LUHMES (cell line): Measurements from ENCODE around the genes LRRC37A3, GNA13 and CACNG4.

GRCh38 chr17:64709476-64709868, 47.4 kb upstream of the SMURF2 start:
- PRO-cap = no peak

GRCh38 chr17:64779325-64780029, 117.4 kb upstream of the SMURF2 start:
- PRO-cap = no peak

DNA sequence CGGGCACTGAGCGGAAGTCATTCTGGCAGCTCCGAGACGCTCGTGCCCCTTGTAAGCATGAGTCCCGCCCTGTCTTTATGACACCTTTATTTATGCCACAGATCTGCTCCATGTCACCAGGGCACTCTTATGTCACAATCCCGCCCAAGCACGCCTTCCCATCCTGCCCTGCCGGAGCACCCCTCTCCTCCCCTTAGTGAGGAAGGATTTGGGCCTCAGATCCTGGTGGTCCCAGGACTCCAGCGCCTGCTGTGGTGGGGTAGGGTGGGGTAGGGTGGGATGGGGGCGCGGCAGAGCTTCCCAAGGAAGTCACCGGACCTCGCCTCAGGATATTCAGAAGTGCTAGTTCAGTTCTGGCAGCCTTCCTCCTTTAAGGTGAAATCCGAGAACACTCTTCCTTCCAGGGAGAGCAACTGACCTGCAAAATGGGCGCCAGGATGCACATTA, 22.0 kb downstream of the LRRC37A3 start:
- PRO-cap = no peak

DNA sequence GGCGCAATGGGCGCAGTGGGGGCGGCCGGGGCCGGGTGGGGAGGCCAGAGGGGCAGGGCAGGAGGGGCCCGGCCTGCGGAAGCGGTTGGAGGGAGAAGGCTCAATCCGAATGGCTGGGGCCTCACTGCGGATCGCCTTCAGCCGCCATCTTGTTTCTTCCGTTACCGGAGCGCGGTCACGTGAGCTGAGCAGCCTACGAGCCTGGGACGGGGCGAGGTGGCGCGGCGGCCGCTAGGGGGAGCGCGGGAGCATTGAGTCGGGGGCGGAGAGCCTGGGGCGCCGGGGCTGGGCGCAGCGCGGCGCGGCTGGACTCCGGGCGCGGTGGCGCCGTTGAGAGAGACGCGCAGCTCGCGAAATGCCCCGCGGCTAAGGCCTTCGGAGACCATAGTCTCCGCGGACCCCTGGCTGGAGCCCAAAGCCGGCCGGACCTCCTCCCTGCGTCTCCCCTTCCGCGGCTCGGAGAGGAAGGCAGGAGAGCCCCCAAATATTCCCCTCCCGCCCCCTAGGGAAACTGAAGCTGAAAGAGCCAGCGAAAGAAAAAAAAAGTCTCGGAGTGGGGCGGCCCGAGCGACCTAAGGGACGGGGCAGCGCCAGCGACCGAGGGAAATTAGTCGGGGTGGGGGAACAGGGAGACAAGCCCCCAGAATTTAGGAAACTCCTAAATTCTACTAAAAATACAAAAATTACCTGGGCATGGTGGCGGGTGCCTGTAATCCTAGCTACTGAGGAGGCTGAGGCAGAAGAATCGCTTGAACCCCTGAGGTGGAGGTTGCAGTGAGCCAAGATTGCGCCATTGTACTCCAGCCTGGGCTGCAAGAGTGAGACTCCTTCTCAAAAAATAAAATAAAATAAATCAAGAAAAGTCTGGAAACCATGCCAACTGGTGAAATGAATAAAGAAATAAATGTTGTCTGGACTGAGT, at the start of gene LRRC37A3:
TSS of gene LRRC37A3 (minus strand) at position 173 of the 922 bp plus-strand sequence.
- PRO-cap = bidirectional peak, plus-strand start at position 314 of the sequence, minus-strand start at position 174 of the sequence

- PRO-cap = no peak
These were observed 46.2 kb downstream of the GNA13 start for GRCh38 chr17:65010151-65010938.

DNA sequence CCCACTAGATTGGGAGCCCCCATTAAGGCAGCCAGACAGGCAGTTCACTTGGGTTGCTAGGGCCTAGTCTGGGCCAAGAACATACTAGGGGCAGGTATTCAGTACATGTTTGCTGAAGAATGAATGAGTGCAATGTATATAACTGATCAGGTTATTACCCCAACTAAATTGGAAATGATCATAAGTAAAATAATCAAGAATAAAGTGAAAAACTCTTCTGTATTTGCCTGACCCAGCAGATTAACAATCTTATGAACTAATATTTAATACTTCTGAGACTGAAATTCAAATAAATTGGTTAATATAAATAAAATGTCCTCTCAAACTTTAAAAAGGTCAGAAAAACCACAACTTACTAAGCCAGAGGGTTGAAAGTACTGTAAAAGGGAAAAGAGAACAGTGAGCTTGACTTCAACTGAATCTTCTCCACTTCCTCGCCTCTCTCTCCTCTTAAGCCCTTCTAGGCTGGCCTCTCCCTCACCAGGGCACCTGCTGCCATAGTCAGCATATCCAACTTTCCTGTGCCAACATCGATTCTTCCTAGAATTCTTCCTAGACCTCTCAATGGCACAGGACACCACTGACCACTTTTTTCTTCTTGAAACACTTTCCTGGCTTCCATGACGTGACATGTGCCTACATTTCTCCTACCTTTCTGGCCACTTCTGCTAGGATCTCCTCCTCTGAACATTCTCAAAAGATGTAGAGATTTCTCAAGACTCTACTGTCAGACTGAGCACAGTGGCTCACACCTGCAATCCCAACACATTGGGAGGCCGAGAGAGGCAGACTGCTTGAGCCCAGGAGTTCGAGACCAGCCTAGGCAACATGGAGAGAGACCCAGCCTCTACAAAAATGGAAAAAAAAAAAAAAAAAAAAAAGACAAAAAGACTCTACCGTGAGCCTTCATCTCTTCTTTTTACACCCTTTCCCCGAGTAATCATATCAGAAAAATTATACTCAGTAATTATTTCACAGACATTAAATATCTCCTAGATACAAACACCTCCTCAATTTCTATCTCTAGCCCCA, 19.3 kb downstream of the GNA13 start:
- PRO-cap = no peak

- PRO-cap = bidirectional peak, plus-strand start at chr17:65056886, minus-strand start at chr17:65056741
These were observed at the start of gene GNA13 for GRCh38 chr17:65056420-65057342. TSS of gene GNA13 (minus strand) at chr17:65056740.

GRCh38 chr17:65181616-65182777, 44.8 kb downstream of the RGS9 start:
- PRO-cap = no peak

GRCh38 chr17:65634711-65635004, 73.2 kb upstream of the AXIN2 start:
- PRO-cap = no peak

GRCh38 chr17:65697629-65698003, 136.2 kb upstream of the AXIN2 start:
- PRO-cap = no peak

GRCh38 chr17:66498429-66499203, 196.2 kb downstream of the PRKCA start:
- PRO-cap = no peak

- PRO-cap = no peak
These were observed 117.3 kb upstream of the CACNG5 start for GRCh38 chr17:66717603-66718103.

DNA sequence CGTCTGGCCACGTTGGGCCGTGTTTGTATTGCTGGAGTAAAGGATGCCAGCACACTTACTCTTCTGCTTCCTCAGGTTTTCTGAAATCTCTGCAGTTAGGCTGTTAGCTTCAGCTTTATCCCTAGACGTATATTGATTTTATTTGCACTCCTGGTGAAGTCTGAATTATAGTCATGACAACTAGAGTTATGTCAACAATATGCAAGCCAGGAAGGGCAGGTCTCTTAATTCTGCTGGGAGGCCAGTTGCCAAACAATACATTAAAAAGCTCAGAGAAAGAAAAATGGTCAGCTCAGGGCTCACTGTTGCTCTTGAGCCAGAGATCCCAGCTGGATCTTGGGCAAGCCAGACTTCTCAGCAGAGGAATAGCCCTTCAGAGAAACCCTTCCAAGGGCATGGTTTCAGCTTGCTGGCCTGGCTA, 110.2 kb upstream of the CACNG5 start:
- PRO-cap = unidirectional peak, minus-strand start at position 318 of the sequence

DNA sequence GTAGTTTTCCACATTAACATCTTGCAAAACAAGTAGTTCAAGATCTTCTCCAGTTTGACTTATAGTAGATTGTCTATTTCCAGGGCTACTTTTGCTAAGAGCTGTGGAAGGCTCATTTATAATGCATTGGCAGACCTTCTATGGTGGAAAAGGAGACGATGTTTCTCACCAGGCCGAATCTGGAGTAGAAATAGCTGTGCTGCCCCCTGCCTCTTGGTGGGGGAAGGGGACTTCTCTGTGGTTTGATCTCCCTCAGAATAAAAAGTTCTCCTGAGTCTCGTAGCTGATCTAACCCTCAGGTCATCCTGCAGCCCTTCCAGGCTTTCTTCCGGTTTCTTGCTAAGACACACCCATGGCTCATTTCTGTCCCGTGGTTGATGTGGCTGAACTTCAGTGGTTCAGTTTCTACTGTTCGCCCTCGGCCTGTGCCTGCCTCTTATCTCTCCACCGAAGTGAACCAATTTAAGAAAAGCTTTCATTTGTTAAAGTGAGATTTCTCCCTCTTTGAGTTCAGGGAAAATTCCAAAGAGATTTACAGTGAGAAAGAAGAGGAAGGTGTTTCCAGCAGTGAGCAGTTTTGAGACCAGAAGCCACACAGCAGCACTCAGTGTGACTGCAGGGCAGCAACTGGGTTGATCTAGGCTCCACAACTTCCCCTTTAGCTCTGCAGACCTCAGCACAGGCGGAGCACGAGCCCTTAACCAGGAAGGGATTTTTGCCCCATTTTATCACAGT, 35.0 kb upstream of the CACNG5 start:
- PRO-cap = no peak

DNA sequence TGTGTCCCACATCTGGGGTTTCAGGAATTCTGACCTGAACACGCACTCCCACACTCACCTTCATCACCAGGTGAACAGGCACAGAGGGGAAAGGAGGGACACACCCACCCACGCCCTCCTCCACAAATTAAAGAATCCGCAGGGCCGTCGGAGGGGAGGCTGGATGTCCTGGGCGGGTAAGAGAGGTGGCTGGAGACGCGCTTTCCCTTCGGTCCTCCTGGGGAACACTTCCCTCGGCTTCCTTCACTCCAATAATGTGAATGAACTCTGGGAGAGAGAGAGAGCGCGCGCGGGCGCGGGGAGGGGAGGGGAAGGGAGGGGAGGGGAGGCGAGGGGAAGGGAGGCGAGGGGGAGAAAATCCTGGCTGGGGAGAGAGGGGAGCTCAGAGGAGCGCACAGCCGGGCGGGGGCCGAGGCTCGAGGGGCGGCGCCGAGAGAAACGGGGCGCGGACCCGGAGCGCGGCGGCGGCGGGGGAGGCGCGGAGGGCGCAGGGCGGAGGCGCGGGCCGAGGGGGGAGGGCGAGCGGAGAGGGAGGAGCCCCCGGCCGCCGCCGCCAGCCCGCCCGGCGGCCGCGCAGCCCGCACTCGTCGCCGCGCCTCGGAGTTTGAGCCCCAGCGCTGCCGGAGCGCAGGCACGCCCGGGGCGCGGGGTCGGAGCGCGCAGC, at the start of gene CACNG4:
TSS of gene CACNG4 (plus strand) at position 583 of the 664 bp plus-strand sequence.
- PRO-cap = no peak

- PRO-cap = no peak
These were observed 39.0 kb downstream of the PSMD12 start for GRCh38 chr17:67327453-67327654.

DNA sequence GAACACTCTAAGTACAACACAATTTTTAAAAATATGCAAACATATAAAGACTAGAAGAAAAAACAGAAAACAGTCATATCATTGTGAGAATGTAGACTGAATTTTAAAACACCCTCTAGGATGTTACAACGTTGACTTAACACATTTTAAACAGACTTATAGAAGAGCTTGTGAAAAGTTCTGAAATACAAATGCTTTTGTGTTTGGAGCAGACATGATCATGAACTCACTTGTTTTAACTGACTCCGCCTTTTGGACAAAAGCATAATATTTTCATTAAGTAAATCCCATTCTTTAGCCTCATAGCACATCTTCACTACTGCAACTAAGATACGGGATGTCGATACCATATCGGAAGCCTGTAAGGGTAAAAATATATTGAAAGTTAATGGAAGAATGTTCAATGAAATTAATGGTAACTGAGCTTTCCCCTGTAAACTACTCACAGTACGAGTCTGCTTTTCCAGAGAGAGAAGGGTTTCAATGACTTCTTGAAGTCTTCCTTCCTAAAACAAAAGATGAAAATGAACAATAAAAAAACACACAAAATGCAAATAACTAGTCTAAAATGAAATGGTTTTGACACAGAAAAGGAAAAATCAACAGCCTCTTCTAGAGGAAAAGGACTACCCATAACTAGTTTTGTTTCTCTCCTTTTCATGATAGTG, 9.2 kb downstream of the PSMD12 start:
- PRO-cap = no peak

DNA sequence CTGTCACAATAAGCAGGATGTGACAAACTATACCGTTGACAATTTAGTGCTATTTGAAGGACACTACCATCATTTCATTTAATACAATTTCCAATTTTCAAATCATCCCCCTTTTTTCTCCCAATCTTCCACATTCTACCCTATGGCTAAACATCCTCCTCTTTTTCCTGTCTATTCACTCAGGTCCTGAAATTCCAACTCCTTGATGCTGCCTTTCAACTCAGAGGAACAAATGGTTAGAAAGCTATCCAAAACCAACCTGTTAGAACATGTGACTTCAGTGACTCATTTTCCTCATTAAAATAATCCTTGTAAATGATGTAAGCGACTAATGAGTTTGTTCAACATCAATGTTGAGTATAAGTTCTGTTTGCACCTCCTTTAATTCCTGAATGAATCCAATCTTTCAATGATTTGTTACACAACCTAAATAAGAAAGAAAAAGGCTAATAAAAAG, 5.5 kb downstream of the PSMD12 start:
- PRO-cap = no peak

GRCh38 chr17:67401637-67402207, 24.6 kb downstream of the PITPNC1 start:
- PRO-cap = no peak

DNA sequence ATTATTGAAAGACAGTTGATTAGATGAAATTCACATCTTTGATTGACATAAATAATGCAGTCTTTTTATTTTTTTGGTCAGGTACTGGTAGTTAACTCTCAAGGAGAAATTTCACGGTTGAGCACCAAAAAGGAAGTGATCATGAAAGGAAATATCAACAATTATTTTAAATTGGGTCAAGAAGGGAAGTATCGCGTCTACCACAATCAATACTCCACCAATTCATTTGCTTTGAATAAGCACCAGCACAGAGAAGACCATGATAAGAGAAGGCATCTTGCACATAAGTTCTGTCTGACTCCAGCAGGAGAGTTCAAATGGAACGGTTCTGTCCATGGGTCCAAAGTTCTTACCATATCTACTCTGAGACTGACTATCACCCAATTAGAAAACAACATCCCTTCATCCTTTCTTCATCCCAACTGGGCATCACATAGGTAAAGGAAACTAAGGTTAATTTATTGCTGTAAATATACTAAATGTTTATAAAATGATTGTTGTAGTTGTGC, 68.0 kb downstream of the BPTF start:
- PRO-cap = no peak